Skeletal muscle satellite cell (primary cell): ENCODE results near the genes CENPI, TCEAL2, RAB40AL and MORC4.

- CAGE, long polyA plus RNA = no peak
Measured at GRCh38 chrX:100830581-100830990, 10.4 kb downstream of the CSTF2 start.

DNA sequence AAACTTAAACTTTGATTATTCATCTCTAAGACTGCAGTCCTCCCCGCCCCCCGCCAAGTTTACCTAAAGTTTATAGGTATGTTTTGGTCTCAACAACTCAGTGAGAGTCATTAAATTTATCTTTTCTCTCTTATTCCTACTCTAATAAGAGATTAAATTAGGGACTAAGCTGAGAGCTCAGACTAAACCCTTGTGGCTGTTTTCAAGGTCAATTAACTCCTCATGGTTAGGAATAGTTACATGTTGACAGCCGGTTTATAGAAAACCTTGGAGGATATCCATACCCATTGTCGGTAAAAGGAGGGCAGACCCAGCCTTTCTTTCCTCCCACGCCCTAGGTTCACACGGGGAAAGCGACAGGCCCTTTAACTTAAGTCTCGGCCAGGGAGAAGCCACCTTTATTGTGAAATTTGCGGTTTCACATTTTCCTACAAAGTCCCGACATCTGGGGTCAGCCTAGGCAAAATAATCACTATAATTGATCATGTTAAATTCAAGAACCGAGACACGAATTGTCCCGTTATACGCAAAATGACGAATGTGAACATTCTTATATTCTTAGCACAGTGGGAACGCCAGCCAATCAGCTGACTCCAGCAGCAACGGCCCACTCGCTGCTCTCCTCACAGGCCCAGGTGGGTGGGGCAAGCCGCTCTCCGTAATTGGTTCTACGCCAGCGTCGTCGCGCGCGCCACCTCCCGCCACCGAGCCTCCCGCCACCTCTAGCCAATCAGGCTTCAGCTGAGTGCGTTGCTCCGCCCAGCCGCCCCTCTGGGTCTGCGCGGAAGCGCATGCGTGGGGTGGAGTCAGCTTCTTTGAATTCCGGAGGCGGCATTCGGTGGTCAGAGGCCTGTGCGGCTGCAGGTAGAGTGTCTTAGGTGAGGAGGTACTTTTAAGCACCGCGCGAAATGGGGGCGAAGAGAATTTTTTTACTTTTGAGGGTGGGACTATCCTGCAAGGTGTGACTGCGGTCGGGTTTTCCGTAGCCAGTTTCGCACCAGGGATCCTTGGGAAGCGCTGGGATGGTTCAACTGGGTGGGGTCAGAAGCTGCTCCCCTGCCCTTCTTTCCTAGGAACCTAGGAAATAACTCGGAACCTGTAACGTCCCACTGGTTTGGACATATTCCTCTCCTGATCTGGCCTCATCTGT lies at the start of gene CENPI:
TSS of gene CENPI (plus strand) at position 834 of the 1,150 bp plus-strand sequence.
- CAGE, long polyA plus RNA = no peak

- CAGE, long polyA plus RNA = no peak
Measured at GRCh38 chrX:101164556-101165544, 54.7 kb upstream of the DRP2 start.

- CAGE, long polyA plus RNA = no peak
Measured at GRCh38 chrX:101424471-101425324, 16.7 kb downstream of the HNRNPH2 start.

GRCh38 chrX:101425924-101426487 lies 18.0 kb downstream of the HNRNPH2 start:
- CAGE, long polyA plus RNA = no peak

GRCh38 chrX:102125266-102125873 lies at the start of gene TCEAL2:
TSS of gene TCEAL2 (plus strand) at chrX:102125679.
- CAGE, long polyA plus RNA = no peak

DNA sequence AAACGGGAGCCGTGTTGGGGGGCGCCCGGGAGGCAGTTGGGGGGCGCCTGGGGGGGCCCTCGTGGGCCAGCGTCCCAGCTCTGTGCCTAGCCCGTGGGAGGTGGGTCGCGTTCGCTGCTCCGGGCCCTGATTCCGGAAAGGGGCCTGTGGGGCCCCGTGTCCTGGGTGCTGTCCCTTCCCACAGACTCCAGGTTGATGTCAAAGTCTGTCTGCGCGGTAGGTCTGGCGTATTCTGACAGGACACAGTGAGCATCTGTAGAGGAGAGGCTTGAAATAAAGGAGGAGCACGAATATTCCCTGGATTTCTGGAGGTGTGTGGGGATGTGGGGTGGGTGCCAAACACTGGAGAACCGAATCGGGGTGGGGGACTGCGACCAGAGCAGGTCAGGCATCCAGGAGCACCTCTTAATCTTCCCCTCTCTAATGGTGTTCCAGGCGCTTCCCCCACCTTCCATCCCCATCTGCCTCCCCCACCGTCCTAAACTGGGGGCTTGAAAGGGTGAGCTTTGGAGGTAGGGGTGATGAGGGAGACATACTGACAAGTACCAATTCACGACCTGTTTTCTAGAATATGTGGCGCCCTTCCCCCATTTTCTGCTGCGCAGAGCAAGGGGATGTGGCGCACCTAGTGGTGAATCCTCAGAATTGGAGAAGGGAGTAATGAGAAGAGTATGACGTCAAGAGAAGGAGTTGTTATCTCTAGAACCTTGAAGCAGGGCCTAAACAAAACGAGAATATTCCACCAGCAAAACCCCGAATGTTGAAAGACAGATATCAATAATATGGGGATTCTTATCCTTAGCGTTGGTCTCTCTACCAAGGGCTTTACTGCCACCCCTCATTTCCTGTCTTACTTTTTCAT lies 903 bp downstream of the GPRASP1 start:
- CAGE, long polyA plus RNA = no peak

DNA sequence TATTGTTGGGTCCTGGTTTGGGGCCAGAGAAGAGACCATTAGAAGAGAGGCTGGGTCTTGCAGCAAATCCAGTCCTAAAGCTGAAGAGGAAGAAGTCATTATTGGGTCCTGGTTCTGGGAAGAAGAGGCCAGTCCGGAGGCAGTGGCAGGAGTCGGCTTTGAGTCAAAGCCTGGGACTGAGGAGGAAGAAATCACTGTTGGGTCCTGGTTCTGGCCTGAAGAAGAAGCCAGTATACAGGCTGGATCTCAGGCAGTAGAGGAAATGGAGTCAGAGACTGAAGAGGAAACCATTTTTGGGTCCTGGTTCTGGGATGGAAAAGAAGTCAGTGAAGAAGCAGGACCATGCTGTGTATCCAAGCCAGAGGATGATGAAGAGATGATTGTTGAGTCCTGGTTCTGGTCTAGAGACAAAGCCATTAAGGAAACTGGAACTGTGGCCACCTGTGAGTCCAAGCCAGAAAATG lies 5.1 kb downstream of the GPRASP1 start:
- CAGE, long polyA plus RNA = no peak

GRCh38 chrX:102936852-102937342 lies at the start of gene RAB40AL:
TSS of gene RAB40AL (plus strand) at chrX:102937272.
- CAGE, long polyA plus RNA = no peak

DNA sequence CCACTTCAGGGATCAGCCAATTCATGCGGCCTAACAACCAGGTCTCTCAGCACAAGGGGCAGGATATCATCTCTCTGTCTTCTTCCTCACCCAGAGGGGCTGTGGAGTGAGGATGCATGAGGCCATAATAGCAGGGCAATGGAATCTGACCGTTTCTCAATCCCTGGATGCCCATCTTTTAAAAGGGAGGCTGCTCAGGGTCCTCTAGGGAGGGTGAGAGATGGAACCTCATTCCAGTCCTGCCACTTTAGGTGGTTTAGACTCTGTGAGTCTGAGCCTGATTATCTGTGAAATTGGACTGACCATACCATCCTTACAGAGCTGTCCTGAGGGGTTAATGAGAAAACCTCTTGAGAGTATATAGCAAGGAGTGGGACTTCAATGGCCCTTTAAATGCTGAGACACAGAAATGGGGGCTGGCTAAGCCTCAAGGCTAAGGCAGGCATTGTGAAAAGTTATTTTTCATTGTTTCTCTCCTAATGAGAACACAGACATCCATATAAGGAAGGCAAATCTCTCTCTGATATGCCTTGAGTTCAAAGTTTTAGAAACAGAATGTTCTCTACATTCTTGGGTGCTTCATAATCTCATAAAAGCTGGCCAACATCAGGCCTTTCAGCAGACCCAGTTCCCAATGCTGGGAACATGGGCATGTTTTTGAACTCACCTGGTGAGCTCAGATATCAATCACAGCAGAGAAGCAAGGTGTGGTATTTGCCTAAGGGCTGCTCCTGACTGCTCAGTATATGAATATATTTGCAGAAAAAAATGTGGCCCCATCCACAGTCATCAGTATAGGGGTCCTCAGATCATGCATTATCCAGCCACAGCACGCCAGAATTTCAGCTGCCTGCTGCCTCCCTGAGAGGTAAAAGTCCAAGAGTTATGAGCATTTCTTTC lies 19.3 kb upstream of the RAB40A start:
- CAGE, long polyA plus RNA = no peak

DNA sequence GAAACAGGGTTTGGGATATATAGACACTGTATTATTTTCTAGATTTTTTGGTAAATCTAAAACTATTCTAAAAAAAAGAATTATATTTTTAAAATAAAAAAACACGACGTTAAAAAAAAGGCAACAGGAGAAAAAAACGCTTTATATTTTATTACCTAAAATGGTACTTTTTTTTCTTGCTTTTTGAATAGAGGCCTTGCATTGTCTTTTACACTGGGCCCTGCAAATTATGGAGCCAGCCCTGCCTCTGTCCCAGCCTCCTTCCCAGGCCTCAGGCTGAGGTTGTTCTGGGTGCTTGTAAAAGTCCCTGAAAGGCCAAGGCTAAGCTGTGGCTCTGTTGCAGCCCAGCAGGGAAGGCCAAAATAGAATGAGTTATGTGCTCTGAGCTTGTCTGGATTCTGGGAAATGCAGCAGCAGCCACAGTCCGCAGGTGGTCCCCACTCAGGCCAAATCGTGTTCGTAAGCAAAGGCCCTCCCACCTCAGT lies 4.8 kb upstream of the TCEAL1 start:
- CAGE, long polyA plus RNA = no peak

- CAGE, long polyA plus RNA = no peak
Measured at GRCh38 chrX:103683589-103684368, 2.7 kb downstream of the MORF4L2 start.

GRCh38 chrX:103730614-103731407 lies 20.1 kb downstream of the TMEM31 start:
- CAGE, long polyA plus RNA = no peak

DNA sequence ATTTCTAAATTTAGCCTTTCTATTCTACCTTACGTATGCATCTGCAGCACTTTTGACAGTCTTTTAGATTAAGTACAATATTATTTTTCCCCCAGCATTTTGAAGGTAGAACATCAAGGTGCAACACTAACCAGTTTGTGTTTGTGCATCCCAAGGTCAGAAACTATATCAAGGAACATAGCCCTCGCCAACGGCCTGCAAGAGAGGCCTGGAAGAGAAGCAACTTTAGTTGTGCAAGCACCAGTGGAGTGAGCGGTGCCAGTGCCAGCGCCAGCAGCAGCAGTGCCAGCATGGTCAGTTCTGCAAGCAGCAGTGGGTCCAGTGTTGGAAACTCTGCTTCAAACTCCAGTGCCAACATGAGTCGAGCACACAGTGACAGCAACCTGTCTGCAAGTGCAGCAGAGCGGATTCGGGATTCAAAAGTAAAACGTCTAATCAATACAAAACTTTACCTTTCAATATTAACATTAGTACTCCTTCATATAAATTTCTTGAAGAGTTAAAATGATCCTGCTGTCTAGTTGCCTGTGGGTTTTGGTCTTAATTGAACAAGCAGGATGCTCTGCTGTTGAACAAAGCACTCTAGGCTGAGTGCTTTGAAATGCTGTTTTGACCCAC lies 21.7 kb downstream of the FAM199X start:
- CAGE, long polyA plus RNA = no peak

DNA sequence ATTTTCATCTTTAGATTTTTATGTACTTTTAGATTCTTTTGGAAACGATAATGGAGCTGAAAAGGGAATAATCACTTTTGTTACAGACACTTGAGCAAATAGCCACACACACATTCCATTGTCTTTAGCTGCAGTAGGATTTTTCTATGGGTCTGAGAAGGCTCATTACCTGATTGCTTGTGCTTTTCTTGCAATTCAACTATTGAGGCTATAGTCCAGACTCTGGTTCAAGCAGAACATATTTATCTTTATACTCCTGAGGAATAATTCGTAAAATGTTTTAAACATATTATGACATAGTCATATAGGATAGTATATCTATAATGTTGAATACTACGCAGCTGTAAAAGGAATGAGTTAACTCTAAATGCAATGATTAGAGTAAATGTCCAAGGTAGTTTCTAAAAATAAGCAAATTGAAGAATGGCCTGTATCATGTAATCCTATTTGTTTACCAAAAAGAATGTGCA lies 1.3 kb downstream of the PWWP3B start:
- CAGE, long polyA plus RNA = no peak

DNA sequence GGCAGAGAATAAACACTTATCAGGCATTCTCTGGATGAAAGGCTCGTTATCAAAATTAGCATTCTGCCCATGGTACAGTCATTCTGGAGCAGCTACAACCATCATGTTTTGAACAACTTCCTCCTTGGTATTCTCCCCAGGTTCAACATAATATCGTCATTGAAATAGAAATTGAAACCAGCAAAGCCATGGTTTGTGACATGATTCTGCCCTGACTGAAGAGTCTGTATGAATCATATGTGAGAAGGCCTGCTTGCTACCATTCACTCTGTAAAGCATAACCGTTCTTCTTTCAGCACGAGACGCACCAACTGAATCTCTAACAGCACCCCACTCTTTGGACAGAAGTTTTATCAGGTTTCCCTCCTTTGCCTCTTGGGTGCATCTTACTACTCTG lies 127.5 kb upstream of the RADX start:
- CAGE, long polyA plus RNA = no peak

DNA sequence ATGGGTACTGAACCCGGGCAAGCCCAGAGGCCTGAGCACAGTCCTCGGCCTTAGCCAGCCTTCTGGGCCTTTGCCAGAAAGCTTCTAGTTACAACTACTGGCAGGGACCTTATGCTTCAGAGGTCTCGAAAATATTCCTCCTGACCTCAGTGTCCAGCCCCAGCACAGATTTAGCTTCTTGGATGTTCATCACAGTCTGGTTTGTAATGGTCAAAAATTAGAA lies 998 bp upstream of the RIPPLY1 start:
- CAGE, long polyA plus RNA = no peak

- CAGE, long polyA plus RNA = no peak
Measured at GRCh38 chrX:106966346-106967037, 33.5 kb downstream of the MORC4 start.

DNA sequence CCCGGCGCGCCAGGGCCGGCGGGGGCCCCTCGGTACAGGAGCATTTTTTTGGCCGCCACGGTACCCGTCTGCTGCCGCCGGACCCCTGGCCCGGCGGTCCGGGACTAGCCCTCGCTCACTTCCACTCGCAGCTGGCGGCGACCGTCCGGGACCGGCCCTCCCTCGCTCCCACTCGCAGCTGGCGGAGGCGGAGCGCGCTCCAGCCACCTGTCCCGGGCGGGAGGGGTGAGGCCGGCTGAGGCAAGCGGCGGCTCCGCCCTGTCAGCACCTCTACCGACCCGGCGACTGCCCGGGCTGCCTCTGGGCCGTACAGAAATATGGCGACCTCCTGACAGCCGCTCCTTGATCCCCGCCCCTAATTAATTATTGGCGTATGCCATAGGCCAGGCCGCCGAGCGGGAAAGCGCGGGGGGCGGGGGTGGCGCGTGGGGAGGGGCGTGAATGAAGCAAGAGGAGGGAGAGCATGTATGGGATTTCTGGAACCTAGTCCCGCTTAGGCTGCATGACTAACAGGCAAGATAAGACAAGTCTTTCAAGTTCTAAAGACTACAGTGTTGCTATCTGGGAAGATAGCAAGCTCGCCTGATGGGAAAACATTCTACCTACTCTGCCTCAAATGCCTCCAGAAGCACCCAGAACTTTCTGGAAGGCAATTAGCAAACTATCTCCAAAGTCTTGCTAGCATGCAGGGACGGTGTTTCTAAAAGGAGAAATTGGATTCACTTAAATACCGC lies at the start of gene MORC4:
TSS of gene MORC4 (minus strand) at position 287 of the 734 bp plus-strand sequence.
- CAGE, long polyA plus RNA = no peak

GRCh38 chrX:107324812-107325193 lies 118.4 kb downstream of the DNAAF6 start:
- CAGE, long polyA plus RNA = no peak